Testis (tissue), 5 donors: ENCODE measurements around the genes OR4S1, FOLH1, OR5T1, OR5M11 and RTN4RL2.

DNA sequence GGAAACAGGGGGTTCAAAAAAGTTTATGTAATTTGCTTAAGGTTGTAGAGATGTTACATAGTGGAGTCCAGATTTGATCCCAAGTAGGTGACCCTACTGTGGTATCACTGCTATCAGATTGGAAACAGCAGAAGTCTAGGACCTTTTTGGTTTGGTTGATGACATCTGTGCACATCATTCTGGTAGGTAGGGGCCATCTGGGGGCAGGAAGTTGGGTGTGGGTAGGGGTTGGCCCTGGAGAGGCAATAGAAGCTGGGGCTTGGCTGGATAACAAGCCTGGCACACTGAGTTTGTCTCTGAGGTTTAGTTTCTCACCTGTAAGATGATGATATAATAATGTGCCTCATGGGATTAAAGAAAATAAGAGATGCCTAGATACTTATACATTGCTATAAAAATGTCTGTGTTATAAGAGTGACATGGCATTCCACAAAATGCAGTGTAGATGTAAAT, 36.7 kb downstream of the PTPRJ start:
- PRO-cap, 3 experiments, result no peak in any of the 3 experiments
- RAMPAGE, long total RNA, 2 experiments, result no peak in any of the 2 experiments

GRCh38 chr11:48020143-48020829, 39.9 kb downstream of the PTPRJ start:
- PRO-cap, 3 experiments, result no peak in any of the 3 experiments
- RAMPAGE, long total RNA, 2 experiments, result no peak in any of the 2 experiments
- RRBS, result no CpG with 5 or more reads among the region's 17 CpGs

GRCh38 chr11:48024385-48025104, 44.2 kb downstream of the PTPRJ start:
- PRO-cap, 3 experiments, result no peak in any of the 3 experiments
- RAMPAGE, long total RNA, 2 experiments, result no peak in any of the 2 experiments
- RRBS, result no CpG with 5 or more reads among the region's 10 CpGs

DNA sequence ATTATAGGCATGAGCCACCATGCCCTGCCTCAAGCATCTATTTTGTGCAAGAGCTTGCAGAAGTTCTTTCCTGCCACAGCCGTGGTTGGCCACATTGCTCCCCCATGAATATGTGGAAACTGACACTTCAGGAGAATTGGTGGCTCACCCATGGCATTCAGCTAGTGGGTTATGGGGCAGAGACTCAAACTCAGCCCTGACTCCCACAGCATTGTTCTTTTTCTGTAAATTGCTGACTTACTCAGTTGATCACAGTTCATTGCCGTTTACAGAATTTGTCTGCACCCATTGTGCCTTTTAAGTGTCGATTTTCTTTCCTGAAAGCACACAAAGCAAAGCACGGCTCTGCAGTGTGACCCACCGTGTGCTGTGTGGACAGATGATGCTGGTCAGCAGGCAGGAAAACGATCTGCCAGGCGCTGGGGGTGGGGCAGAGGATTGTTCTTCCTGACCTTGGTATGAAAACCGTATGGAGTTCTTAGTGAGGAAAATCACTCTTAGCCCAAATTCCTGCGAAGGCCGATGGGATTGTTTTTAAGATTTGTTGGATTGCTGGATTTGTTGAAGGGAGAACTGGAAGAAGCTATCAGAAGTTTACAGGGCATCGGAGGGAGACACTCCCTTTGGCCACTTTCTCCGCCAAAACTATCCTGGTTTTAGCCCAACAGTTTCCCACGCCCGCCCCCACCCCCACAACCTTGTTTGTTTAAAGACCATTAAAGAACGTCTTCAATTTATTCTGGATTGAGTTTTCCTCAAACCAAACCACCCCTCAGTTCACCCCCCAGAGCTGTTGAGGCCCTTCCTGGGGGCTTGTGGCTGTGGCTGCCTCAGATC, 115.7 kb downstream of the PTPRJ start:
- PRO-cap, 3 experiments, result no peak in any of the 3 experiments
- RAMPAGE, long total RNA, 2 experiments, result no peak in any of the 2 experiments
- RRBS, result no CpG with 5 or more reads among the region's 15 CpGs

GRCh38 chr11:48102729-48103352, 113.8 kb upstream of the OR4B1 start:
- PRO-cap, 3 experiments, result no peak in any of the 3 experiments
- RAMPAGE, long total RNA, 2 experiments, result no peak in any of the 2 experiments
- RRBS, result no CpG with 5 or more reads among the region's 1 CpG

GRCh38 chr11:48109354-48110079, 107.1 kb upstream of the OR4B1 start:
- PRO-cap, 3 experiments, result no peak in any of the 3 experiments
- RAMPAGE, long total RNA, 2 experiments, result no peak in any of the 2 experiments
- RRBS, result no CpG with 5 or more reads among the region's 7 CpGs

DNA sequence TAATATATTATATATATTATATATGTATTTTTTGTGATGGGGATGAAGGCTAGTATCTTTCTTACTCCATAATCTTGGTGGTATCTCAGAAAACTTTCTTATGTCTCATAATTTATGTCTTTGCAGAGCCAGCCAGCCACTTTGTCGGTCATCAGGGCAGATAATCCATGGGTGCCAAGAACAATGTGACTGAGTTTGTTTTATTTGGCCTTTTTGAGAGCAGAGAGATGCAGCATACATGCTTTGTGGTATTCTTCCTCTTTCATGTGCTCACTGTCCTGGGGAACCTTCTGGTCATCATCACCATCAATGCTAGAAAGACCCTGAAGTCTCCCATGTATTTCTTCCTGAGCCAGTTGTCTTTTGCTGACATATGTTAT, at the start of gene OR4S1:
Gene OR4S1, plus strand, starts transcription at position 168 of the 380 bp plus-strand sequence.
- PRO-cap, 3 experiments, result no peak in any of the 3 experiments
- RAMPAGE, long total RNA, 2 experiments, result no peak in any of the 2 experiments
- RRBS, result no CpG with 5 or more reads among the region's 1 CpG

DNA sequence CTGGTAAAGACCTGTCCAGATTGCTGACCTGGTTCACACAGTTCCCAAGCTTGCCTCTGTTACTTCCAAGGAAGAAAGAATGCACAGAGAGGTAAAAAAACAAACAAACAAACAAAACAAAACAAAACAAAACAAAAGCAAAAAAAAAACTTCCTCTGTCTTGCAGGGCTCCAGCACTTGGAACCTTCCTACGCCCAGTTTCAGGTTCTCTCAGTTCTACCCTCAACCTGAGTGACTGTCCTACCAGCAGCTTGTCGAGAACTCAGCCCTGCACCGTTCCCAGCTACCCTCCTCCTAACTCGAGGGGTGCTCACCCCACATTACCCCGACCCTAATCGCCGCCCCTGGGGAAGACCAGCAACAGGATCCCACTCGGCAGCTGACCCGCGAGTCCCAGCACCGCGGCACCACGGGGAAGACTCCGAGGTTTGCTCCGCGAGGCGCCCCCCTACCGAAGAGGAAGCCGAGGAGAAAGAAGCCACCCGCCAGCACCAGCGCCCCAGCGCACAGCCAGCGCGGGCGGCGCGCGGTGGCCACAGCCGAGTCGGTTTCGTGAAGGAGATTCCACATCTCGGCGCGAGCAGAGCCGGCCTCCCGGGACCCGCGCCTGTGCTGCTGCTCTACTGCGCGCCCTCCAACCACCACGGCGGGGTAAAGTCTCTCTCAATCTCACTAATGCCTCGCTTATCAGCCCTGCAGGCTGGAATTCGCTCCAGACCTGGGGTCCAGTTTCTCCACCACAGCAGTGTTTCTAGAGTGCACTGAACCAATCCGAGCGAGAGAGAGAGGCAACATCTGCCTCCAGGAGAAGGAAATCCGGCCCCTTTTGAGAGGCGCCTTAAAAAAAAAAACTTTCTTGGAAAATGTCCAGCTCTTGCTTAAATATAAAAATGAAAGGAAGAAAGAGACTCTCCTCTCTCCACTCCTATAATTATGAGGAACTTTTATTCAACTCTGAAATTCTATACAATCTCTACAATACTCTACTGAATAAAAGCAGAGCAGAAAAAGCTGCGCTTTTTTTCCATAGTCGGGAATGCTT, at the start of gene FOLH1:
Gene FOLH1, minus strand, starts transcription at position 763 of the 1,042 bp plus-strand sequence.
- PRO-cap, 3 experiments, result peak in 2 of 3 experiments; most common minus-strand start position 767 of the sequence (in 2)
- RAMPAGE, long total RNA, 2 experiments, result start-site peak on the minus strand in 1 of 2 experiments, centred at position 718 of the sequence, 12 reads per replicate
- RRBS, result no CpG with 5 or more reads among the region's 50 CpGs

GRCh38 chr11:56273837-56274448, at the start of gene OR5T1:
Gene OR5T1, plus strand, starts transcription at chr11:56274154.
- PRO-cap, 3 experiments, result no peak in any of the 3 experiments
- RAMPAGE, long total RNA, 2 experiments, result no peak in any of the 2 experiments
- RRBS, result no CpG with 5 or more reads among the region's 2 CpGs

DNA sequence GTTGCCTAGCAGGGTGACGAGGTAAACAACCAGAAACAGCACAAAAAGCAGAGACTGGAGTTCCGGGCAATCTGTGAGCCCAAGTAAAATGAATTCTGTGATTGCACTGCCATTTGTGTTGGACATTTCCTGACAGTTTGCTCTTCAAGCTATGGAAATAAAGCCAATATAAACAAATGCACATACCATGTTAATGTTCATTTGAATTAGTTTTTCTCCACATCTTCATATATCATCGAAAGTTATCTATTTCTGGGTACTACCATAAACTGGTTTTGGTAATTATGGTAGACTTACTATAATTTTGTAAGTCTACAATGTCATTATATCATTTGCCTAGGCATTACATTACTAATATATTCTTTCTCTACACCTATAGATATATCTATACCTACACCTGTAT, at the start of gene OR5M11:
Gene OR5M11, minus strand, starts transcription at position 126 of the 403 bp plus-strand sequence.
- PRO-cap, 3 experiments, result no peak in any of the 3 experiments
- RAMPAGE, long total RNA, 2 experiments, result no peak in any of the 2 experiments
- RRBS, result no CpG with 5 or more reads among the region's 3 CpGs

DNA sequence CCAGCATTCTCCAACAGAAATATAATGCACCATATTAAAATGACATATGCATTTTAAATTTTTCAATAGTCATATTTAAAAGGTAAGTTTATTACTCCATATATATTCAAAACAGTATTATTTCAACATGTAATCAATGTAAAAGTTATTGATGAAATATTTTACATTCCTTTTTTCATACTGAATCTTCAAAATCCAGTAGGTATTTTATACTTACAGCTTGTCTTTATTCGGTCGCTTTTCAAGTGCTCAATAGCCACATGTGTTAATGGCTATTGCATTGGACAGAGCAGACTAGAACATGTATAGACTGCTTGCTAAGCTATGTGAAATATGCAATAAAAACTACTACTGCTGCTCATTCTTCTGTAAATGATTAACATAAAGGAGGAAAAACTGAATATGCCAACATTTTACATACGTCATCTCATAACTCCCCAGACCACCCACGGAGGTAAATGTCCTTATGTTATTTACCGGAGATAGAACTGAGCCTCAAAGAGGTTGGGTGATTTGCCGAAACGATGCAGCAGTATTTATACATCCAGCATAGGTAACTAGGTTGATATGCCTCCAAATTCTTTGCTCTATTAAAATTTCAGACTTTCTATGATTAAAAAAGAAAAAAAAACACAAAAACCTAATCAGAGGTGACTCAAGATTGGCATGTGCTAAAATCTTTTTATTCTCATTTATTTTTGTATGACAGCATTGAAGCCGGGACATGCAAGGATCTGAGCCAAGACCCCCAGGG, 78.7 kb upstream of the OR5AK2 start:
- PRO-cap, 3 experiments, result no peak in any of the 3 experiments
- RAMPAGE, long total RNA, 2 experiments, result no peak in any of the 2 experiments
- RRBS, result no CpG with 5 or more reads among the region's 8 CpGs

DNA sequence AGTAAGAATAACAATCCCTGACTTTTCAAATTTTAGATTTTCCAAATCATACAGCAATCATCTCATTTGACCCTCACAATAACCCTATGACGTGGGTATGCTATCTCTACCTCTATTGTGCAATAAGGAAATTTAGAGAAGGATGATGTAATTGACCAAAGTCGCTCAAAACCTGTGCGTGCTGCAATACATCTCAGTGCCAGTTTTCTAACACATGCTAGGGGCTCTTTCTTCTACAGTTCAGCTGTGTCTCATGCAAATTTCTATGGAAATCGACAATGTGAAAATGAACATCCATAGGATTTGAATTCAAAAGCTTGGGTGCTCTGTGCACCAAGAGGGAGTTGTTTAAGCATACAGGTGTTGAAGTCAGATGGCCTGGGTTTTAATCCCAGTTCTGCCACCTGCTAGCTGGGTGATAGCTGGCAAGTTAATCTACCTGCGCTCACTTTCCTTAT, 40.2 kb upstream of the APLNR start:
- PRO-cap, 3 experiments, result no peak in any of the 3 experiments
- RAMPAGE, long total RNA, 2 experiments, result no peak in any of the 2 experiments
- RRBS, result no CpG with 5 or more reads among the region's 5 CpGs

GRCh38 chr11:57427337-57428182, 639 bp upstream of the SLC43A3 start:
- PRO-cap, 3 experiments, result peak in 3 of 3 experiments; most common plus-strand start chr11:57427602 (in 3); most common minus-strand start chr11:57427877 (in 3)
- RAMPAGE, long total RNA, 2 experiments, result no peak in any of the 2 experiments
- RRBS, result no CpG with 5 or more reads among the region's 12 CpGs

GRCh38 chr11:57460233-57460878, at the start of gene RTN4RL2:
Gene RTN4RL2, plus strand, starts transcription at chr11:57460528.
- PRO-cap, 3 experiments, result no peak in any of the 3 experiments
- RAMPAGE, long total RNA, 2 experiments, result no peak in any of the 2 experiments
- RRBS, result 2% methylated on average over 7 of the region's 68 CpGs

DNA sequence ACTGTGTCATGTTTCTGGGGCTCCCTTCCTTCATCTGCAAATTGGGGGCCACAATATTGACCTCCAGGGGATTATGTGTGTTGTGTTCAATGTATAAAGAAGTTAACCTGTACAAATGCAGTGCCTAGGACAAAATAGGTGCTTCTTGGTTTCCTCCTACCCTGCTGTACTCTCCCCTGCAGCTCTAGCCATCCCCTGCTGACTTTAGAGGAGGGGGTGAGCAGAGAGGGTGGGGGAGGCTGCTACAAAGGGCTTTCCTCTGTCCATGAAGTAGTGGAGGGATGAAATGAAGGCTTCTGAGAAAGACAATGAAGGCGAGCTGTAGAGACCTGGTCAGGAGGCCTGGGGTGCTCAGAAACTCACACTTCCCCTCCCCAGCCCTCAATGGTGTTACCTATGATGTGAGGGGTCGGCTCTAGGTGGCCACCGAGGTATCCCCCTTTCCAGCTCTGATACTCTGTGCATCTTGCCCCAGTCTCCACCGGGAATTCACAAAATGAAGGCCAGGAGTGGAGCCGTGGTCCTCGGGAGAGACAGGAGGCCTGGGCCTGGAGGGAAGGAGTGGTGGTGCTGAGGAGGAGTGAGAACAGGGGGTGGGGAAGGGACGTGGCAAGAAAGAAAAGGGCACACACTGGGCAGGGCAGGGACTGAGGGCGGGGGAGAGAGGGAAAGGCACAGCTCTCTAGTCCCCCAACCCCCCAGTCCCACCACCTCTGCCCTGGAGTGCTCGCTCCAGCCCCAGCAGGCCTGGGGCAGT, 3.0 kb downstream of the RTN4RL2 start:
- PRO-cap, 3 experiments, result peak in 2 of 3 experiments; most common plus-strand start position 406 of the sequence (in 2)
- RAMPAGE, long total RNA, 2 experiments, result no peak in any of the 2 experiments
- RRBS, result no CpG with 5 or more reads among the region's 9 CpGs

GRCh38 chr11:57498496-57498940, 17.0 kb downstream of the SLC43A1 start:
- PRO-cap, 3 experiments, result no peak in any of the 3 experiments
- RAMPAGE, long total RNA, 2 experiments, result no peak in any of the 2 experiments
- RRBS, result no CpG with 5 or more reads among the region's 6 CpGs

DNA sequence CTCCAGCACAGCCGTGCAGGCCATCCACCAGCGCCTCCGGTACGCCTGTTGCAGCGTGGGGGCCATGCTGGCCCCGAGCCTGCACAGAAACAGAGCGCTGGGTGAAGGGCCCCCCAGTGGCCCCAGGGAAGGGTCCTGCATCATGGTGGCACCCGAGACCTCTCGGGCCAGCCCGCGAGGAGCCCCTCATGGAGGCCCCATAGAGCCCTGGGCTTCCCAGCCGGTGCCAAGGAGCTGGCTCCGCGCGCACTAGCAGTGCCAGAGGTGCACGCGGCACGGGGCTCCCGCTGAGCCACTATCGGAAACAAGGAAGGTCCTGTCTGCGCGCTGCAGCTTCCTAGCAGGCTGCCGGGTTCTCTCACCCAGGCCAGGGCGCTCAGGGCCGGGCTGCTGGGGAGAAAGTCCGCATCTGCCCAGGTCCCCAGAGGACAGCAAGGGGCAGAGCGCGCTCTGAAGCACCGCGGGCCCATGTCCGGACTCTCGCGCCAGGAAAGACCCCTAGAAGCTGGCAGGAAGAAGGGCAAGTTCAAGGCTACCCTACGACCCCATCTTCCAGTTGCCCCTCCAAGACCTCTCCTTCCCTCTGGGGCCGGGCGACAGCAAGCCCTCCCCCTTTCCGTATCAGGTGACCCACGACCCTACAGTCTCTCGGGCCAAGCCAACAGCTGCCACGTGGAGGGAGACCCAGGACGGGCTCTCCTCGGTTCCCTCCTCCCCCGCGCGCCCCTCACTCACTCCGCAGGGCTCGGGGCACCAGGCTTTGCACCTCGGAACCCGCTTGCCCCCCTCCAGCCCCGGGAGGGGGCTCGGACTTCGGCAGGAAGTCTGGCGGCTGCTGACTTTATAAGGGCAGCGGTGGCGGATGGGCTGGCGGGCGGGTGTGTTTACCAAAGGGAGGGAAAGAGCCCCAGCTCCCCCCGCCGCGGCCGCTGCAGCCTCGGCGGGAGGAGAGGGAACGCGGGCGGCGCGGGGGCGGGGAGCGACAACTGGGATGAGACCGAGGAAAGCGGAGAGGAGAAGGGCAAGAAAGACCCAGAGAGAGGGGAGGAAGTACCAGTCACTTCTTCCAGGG, 1.1 kb downstream of the SLC43A1 start:
- PRO-cap, 3 experiments, result peak in 2 of 3 experiments; most common plus-strand start position 298 of the sequence (in 2); most common minus-strand start position 796 of the sequence (in 1)
- RAMPAGE, long total RNA, 2 experiments, result no peak in any of the 2 experiments
- RRBS, result 4% methylated on average over 10 of the region's 72 CpGs

DNA sequence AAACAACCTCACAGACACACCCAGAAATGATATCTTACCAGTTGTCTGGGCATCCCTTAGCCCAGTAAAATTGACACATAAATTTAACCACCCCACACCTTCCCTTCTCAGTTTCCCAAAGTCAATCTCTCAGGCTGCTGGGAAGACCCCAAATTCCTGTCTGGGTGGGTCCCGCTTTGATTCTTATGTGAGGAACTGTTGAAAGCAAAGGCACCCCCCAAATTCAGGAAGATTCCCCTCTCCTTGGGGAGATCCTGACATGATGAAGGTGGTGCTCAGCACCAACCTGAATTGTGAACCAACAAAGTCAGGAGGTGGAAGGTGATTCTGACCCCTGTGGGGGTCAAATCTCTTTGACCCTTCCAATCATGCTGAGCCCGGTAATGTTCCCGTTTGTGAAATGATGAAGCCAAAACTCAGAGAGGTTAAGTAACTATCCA, 18.9 kb downstream of the SERPING1 start:
- PRO-cap, 3 experiments, result no peak in any of the 3 experiments
- RAMPAGE, long total RNA, 2 experiments, result no peak in any of the 2 experiments
- RRBS, result no CpG with 5 or more reads among the region's 3 CpGs

DNA sequence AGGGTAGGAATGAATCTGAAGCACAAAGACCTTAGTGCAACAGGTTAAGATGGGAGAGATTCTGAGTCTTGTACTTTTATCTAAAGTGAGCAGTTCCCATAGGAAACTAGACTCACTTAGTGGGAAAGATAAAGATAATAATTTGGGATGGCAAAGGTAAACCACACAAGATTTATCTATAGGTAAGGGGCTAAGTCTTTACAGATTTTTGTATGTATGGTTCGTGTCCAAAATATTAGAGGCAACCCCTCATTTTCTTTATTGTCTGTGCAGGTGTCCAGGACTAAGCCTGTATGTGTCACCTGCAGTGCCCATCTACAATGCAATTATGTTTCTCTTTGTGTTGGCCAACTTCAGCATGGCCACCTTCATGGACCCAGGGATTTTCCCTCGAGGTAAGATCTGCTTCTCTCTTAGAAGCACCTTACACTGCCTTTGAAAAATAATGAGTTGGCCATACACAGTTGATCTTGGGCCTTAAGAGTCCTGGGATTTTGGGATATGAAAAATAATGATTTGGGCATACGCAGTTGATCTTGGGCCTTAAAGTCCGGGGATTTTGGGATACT, 14.3 kb downstream of the ZDHHC5 start:
- PRO-cap, 3 experiments, result no peak in any of the 3 experiments
- RAMPAGE, long total RNA, 2 experiments, result no peak in any of the 2 experiments
- RRBS, result no CpG with 5 or more reads among the region's 4 CpGs

GRCh38 chr11:57741782-57742448, 624 bp downstream of the SELENOH start:
- PRO-cap, 3 experiments, result peak in 1 of 3 experiments; most common plus-strand start chr11:57742035 (in 1); most common minus-strand start chr11:57742051 (in 1)
- RAMPAGE, long total RNA, 2 experiments, result no peak in any of the 2 experiments
- RRBS, result no CpG with 5 or more reads among the region's 35 CpGs